ENCODE measurements around the genes GNG4 and FMN2.

DNA sequence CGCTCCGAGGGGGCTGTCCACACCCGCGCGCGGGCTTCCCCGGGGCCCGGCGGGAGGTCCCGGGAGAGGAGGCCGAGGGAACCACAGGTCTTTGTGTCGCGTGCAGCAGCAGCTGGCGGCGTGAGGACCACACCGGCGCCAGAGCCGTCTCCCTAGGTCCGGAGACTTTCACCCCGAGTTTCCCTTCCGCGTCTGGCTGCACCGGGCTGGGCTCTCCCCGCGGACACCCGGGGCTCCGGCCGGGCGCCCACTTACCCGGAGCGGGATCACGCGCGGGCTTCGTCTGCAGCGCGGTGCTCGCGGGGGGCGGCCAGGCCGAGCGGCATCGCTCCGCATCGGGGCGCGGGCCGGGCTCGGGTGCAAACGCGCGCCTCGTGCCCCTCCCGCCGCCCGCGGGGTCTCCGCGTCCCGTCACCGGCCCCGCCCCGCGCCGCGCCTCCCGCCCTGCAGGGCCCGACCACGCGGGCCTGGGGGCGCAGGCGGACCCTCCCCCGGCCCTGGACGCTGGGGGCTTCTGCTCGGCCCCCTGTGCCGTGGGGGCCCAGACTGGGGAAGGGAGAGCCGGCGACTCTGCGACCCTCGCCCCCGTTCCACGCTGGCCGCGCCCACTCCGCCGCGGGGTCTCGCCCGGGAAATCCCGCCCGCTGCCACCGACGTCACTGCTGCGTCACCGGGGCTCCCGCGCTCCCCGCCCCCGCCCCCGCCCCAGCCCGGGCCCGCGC lies at the start of gene GNG4:
GNG4 (minus strand) TSS at position 378 of the 722 bp plus-strand sequence.
- RRBS, result under 1% methylated on average over 86 of the region's 103 CpGs

DNA sequence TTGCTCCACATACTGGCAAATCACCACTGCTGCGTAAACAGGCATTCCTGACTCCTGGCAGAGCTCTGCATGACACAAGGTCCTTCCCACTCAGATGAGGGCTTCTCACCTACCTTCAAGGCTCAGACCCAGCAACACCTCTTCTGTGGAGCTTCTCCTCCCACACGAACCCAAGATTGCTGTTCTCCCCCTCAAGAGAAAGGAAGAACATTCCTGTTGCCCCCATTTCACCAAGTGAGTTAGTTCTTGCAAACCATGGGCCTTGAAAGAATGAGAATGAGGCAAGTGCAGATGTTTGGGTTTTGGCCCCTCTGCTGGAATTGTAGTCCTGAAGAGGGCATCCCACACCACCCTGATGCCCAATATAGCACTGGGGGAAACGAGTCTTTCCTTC lies 47.9 kb downstream of the LYST start:
- RRBS, result no CpG with 5 or more reads among the region's 3 CpGs

GRCh38 chr1:235903036-235903469 lies 36.3 kb upstream of the LYST start:
- RRBS, result no CpG with 5 or more reads among the region's 4 CpGs

DNA sequence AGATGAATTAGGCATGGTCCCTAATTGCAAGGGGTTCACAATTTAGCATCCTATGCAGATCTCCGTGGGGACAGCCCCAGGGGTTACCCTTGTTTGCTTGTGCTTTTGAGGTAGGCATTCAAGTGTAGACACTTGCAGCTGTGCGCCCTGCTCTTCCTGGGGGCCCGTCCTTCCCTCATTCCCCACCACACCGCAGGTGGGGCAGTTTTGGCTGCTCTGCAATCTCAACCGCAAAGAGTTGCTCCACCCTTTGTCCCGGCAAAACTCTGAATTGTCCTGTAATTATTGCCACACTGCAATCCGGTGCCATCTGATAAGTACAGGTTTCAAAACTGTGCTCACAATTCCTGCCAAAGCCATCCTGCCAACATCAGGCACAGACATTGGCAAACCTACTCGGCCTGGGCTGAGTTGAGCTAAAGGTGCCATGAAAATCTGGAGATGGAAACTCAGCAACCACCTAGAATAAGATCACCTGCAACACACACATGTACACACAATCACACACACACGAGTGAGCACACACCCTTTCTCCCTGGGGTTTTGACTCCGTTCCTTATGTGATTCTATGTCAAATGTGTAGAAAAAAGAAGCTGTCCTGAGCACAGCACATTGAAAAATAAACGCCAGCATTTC lies 65.5 kb upstream of the LYST start:
- RRBS, result no CpG with 5 or more reads among the region's 11 CpGs

GRCh38 chr1:235983742-235984722 lies 80.9 kb downstream of the NID1 start:
- RRBS, result no CpG with 5 or more reads among the region's 8 CpGs

DNA sequence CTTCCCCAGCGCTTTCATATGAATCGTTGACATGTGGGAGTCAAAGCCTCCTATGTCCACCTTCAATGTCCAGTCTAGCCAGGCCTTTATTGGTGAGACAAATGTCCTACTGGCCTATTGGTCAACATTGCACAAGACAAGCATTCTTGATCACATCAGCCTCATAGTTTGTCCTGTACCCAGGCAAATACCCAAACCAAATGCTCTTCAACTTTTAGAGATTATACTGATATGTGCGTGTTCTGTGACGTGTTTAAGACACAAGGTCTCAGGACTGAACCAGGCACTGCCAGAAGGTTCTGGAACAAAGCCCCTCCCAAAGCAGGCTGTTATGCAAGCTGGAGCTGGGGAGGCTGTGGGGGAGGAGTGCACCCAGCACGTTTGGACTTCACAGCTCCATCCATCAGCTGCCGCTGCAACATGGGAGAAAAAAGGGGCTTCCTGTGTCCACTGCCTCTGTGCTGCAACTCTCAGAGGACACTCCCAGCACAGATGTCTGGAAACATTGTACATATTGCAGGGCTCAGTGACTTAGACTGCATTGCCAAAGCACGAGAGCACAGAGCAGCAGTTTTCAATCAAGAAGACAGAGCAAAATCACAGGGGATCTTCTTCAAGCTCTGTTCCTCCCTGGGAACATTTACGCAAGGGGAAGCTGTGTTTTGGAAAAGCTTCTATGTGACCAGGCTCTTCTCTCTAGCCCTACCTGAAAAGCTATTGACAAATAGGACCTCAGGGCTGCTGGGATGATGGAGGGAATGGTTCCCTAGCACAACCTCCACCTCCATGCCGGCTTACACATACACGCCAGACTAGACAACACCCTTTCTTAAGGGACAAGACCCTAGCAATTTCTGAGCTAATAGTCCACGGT lies 45.8 kb downstream of the NID1 start:
- RRBS, result no CpG with 5 or more reads among the region's 11 CpGs

DNA sequence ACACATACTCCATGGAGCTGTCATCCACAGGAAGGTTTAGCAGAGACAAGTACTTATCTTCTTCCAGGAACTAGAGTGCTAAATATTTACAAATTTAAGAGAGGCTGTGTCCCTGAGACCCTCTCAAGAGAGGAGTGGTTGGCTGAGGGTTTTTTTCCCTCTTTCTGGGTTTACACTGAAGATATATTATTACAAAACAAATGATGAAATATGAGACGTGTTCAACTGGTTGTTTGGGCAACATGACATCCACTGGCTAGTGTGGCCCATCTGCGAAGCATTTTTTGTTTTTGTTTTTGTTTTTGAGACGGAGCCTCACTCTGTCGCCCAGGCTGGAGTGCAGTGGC lies 25.9 kb upstream of the NID1 start:
- RRBS, result no CpG with 5 or more reads among the region's 4 CpGs

DNA sequence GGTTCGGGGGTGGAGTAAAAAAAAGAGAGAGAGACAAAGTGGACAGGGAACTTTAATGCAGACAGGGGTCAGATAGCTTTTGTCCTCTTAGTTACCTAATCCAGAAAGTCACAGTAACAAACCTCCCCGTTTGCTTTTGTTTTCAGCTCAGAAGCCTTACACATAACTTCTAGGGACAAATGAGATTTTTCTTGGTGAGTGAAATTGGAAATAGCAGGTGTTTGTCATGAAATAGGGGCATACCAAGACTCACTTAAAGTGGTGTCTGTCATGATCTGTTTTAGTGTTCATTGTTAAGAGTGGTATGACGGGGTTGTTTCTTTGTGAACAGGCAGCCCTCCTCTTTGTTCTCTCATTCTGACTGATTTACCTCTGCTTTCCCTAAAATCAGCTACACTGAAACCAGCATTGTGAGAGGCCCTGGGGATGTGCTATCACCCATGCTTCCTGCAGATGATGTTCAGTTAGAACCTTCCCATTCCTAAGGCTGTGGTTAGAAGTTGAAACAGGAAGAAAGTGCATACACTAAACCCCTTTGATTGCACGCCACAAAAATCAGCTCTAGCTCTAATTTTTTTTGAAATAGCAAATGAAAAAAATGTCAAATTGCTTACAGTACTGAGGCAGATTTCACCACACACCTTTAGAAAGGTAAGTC lies 2.6 kb upstream of the ERO1B start:
- RRBS, result no CpG with 5 or more reads among the region's 4 CpGs

DNA sequence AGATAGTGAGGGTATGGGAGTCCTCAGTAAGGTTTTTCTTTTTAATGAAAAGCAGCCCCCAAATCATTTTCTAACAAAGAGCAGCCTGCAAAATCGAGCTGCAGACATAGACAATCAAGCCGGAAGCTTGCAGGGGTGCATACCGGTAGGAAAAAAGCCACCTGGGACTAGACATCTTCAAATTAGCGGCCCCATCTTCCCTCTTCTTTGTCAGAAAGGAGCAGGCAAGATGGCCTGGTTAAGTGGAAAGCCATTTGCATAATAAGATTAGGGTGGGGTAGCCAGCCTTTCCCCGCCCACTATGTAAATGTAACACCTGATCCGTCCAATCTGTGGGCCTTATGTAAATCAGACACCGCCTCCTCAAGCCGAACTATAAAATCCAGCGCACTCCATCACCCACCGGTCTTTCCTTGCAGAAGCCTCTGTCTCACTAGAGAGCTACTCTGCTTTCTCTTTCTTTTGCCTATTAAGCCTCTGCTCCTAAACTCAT lies 6.3 kb upstream of the ERO1B start:
- RRBS, result no CpG with 5 or more reads among the region's 10 CpGs

- RRBS, result no CpG with 5 or more reads among the region's 12 CpGs
Observed at GRCh38 chr1:236332360-236332746, 50.6 kb upstream of the ERO1B start.

DNA sequence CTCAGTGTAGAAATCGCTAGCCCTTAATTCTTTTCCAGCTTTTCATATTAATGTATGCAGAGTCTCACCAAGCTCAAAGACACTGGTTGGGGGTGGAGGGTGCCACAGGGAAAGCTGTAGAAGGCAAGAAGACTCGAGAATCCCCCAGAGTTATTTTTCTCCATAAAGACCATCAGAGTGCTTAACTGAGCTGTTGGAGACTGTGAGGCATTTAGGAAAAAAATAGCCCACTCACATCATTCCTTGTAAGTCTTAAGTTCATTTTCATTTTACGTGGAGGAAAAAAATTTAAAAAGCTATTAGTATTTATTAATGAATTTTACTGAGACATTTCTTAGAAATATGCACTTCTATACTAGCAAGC lies 25.7 kb downstream of the LGALS8 start:
- RRBS, result no CpG with 5 or more reads among the region's 3 CpGs

DNA sequence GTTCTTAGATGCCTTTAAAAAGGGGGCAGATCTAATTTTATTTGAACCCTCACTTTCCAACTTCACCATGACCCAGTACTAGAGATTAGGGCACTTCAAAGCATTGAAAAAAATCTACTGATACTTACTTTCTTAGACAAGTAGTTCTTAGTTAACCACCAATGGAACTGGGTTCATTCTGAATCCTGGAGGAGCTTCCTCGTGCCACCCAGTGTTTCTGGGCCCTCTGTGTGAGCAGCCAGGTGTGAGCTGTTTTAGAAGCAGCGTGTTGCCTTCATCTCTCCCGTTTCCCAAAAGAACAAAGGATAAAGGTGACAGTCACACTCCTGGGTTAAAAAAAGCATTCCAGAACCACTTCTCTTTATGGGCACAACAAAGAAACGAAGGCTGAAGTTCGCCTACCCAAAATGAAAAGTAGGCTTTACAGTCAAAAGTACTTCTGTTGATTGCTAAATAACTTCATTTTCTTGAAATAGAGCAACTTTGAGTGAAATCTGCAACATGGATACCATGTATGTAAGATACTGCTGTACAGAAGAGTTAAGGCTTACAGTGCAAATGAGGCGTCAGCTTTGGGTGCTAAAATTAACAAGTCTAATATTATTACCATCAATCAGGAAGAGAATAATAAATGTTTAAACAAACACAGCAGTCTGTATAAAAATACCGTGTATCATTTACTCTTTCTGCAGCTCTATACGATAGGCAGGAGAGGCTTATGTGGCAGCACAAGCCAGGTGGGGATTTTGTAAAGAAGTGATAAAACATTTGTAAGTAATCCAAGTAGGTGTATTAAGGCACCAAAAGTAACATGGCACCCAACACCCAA lies 26.4 kb downstream of the LGALS8 start:
- RRBS, result no CpG with 5 or more reads among the region's 8 CpGs

GRCh38 chr1:236747489-236748036 lies 47.5 kb upstream of the MTR start:
- RRBS, result no CpG with 5 or more reads among the region's 7 CpGs

DNA sequence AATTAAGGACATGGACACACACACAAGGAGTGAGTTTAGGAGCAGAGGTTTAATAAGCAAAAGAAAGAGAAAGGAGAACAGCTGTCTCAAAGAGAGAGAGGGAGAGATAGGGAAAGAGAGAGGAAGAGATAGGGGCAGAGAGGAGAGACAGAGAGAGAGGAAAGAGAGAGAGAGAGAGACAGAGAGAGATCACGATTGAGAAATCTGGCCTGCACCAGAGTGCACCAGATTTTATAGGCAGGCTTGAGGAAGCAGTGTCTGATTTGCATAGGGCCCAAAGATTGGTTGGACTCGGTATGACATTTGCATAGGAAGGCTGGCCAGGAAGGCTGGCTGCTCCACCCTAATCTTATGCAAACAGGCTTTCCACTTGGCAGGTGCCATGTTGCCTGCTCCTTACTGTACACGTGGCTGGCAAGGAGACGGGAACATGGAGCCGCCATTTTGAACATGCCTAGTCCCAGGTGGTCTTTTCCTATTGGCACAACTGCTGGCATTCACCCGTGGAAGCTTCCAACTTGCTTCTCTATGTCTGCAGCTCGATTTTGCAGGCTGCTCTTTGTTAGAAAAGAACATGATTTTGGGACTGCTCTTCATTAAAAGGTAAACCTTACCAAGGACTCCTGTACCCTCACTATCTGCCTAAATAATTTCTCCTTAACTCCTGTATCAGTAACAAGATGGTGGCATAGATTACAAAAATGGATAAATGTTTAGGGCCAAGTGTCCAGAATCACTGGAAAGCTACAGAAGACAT lies 419.8 kb downstream of the ZP4 start:
- RRBS, result no CpG with 5 or more reads among the region's 7 CpGs

DNA sequence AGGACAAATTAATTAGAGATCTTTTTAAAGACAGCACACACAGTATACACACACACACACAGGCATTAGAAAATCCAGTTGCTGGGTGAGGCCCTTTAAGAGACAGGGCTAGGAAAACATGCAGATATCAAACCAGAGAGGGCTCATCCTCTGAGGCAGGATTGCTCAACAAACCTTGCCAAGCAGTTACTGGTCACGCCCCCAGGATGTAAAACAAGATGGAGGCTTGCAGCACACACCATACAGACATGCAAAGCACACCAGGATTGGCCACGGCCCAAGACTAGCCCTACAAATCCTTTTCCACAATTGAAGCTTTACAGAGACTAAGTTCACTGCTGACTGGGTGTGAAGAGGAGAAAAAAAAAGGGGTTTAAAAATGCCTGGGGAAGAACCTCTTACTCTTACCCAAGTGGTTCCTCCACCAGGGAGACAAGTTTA lies 594.3 kb upstream of the ZP4 start:
- RRBS, result no CpG with 5 or more reads among the region's 2 CpGs

DNA sequence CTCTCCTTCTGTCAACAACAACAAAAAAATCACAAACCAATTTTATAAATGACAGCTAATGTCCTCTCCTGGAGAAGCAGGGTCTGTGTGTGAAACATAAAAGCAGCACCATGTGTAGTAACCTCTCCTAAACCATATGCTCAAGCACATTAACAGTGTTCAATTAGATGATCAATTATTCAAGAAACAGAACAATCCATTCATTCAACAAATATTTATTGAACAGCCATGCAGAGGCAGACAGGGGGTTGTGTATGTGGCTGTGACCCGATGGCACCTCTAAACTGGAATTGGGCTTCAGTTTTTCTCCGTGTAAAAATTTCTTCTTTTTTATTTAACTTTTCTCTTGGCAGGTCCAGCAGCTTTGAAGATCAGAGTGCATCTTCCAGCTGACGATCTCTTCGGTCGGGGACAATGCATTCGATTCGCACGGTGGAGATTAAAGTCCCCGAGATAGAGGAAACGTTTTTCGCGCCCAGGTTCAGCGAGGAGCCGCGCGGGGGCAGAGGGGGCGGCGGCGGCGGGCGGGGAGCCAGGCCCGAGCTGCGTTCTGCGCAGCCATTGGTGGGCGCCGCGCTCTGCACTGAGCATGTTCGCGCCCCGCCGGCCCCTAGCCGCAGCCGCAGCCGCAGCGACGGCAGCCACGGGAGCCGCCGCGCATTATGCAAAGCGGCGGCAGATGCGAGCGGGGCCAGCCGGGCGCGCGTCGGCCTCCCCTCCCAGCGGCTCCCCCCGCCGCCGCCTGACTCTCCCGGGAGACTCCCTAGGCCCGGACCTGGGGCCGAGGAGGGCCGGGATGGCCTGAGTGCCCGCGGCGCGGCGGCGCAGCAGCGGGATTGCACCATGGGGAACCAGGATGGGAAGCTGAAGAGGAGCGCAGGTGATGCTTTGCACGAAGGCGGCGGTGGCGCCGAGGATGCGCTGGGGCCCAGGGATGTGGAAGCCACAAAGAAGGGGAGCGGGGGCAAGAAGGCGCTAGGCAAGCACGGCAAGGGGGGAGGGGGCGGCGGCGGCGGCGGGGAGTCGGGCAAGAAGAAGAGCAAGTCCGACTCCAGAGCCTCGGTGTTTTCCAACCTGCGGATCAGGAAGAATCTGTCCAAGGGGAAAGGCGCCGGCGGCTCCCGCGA lies at the start of gene FMN2:
FMN2 (plus strand) TSS at position 617 of the 1,127 bp plus-strand sequence.
- RRBS, result 1% methylated on average over 21 of the region's 88 CpGs

- RRBS, result no CpG with 5 or more reads among the region's 3 CpGs
Observed at GRCh38 chr1:240245016-240245632, 153.4 kb downstream of the FMN2 start.

GRCh38 chr1:241603615-241604408 lies 36.4 kb downstream of the CHML start:
- RRBS, result no CpG with 5 or more reads among the region's 9 CpGs

GRCh38 chr1:241623368-241623831 lies 16.8 kb downstream of the CHML start:
- RRBS, result no CpG with 5 or more reads among the region's 2 CpGs